Right ventricle myocardium (tissue), 1 donor: ENCODE results near the genes SEMA3A, SEMA3D, CROT, ABCB4 and ABCB1.

DNA sequence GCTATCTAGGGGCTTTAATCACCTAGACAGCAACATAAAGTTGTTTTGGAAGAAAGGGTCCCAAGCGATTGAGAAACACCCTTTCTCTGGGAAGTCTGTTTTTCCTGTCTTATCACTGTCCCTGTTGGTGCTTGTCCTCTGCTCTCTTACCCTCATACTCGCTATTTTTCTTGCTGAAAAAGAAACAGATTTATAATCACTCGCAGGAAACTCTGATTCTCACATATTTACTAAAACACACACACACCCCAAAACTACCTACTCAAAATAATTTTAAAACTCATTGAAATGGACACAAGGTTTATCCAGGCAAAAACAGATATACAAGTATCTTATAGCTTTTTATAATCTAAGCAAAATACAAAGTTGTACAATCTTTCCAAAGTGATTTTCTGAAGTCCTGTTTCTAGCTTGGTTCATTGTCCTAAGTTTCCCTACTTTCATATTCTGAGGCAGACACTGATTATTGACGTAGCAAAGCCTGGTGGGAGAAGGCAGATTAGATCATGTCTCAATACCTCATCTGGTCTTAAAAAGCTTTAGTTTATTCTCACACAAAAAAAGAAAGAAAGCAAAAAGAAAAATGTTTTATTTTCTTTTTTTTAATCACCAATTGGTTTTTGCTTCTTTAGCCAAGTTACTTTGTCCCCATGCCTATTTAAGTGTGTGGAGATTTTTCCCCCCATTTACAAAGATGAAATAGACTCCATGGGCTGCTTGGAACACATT, 157.2 kb downstream of the CACNA2D1 start:
- PRO-cap, 2 experiments = no peak in any of the 2 experiments

- PRO-cap, 2 experiments = no peak in any of the 2 experiments
Observed at GRCh38 chr7:82435536-82436312, 7.9 kb downstream of the CACNA2D1 start.

- PRO-cap, 2 experiments = no peak in any of the 2 experiments
Observed at GRCh38 chr7:82507985-82508588, 64.5 kb upstream of the CACNA2D1 start.

DNA sequence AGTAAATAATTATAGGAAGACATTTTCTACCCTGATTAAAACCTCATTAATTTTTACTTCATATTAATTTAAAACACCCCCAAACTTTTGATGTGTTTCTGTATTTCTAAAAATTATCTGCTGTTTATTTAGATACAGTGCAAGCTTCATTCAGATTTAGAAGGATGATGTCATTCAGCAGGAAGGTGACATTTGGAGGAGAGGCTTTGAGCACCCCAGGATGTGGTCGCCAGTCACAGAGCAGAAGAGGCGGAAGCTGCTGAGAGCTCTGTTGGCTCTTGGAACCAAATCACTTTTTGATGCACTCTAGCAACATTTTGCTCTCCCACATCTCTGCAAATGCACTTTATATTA, 233.9 kb upstream of the CACNA2D1 start:
- PRO-cap, 2 experiments = no peak in any of the 2 experiments

DNA sequence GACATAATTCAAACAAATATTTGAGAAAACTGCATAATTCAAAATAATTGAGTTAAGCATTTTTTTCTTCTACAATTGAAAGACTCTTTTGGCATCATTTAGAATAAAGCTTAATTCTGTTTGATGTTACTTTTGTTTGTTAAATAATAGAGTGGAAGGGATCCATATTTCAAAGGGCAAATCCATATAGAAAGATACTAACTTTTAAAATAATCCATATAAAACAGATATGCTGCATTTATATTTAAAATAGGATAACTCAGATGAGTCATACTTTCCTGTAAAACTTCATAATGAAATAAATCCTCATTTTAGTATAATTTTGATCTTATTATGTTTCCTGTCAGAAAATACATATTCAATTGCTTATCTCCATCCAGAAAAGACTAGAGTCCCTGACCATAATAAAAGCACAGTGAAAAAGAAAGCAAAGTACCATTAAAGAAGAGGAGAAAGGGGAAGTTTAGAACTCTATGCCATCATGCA, 323.6 kb downstream of the PCLO start:
- PRO-cap, 2 experiments = no peak in any of the 2 experiments

GRCh38 chr7:83684723-83685373, 35.9 kb upstream of the SEMA3E start:
- PRO-cap, 2 experiments = no peak in any of the 2 experiments

- PRO-cap, 2 experiments = no peak in any of the 2 experiments
Observed at GRCh38 chr7:84194406-84195486, at the start of gene SEMA3A. TSS of gene SEMA3A (minus strand) at chr7:84194789.

DNA sequence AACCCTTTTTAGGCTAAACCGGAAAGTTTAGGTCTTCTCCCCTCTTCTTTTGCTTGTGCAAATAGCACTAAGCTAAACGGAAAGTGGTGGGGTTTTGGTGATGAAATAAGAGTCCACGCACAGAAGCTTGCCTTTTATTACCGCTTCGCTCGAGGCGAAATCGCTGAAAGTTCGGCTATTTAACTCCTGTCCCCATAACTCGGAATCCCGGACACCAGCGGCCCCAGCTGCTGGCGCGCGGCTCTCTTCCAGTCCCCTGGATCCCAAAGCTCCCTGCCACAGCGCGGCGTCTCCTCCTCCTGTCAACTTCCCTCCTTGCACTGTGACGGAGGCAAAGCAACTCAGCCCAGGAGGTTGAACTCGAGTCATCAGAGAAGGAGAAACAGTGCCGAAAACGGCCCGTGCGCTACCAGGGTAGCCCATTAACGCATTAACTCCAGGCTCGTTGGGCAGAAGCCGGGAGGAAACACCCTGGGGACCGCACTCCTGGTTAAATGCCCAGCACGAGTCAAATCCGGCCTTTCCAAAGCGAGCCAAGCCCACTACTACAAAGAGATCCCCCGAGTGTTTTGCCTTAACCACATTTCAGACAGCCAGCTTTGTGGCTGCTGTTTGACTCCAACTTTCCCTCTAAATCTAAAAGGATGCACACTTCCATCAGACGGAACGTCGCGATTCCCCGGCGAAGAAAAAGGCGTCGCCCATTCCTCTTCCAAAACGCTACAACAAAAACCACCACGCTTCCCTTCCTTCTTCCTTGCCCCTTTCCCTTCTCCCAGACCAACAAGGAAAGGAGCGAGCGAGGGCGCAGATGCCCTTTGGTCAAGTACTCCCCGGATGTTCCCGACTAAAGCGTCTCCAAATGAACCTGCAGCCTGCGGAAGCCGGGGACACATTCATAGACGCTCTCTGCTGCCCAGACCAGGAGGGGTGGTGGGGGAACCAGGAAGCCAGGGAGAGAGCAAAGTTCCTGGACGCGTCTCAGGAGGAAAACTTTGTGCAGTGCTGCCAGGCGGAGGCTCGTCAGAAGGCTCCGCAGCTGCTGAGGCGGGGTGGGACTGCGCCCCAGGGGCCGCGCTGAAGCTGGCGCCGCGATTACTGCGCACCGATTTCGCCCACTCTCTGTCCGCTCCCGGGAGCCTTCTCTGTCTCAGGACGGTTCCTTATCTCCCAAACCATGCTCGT, 1.1 kb downstream of the SEMA3D start:
- PRO-cap, 2 experiments = peak in 1 of 2 experiments; most common plus-strand start position 368 of the sequence (in 1)

- PRO-cap, 2 experiments = no peak in any of the 2 experiments
Observed at GRCh38 chr7:85186568-85187470, at the start of gene SEMA3D. TSS of gene SEMA3D (minus strand) at chr7:85187056.

DNA sequence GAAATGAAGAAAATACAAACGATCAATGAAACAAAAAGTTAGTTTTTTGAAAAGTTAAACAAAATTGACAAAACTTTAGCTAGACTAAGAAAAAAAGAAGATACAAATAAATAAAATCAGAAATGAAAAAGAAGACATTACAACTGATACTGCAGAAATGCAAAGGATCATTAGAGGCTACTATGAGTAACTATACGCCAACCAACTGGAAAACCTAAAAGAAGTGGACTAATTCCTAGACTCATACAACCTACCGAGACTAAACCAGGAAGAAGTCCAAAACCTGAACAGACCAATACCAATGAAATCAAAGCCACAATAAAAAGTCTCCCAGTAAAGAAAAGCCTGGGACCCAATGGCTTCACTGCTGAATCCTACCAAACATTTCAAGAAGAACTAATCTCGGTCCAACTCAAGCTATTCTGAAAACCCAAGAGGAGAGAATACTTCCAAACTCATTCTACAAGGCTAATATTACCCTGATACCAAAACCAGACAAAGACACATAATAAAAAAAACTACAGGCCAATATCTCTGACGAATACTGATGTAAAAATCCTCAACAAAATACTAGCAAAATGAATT, 20.4 kb downstream of the ELAPOR2 start:
- PRO-cap, 2 experiments = no peak in any of the 2 experiments

- PRO-cap, 2 experiments = no peak in any of the 2 experiments
Observed at GRCh38 chr7:87182115-87182648, 29.9 kb downstream of the DMTF1 start.

DNA sequence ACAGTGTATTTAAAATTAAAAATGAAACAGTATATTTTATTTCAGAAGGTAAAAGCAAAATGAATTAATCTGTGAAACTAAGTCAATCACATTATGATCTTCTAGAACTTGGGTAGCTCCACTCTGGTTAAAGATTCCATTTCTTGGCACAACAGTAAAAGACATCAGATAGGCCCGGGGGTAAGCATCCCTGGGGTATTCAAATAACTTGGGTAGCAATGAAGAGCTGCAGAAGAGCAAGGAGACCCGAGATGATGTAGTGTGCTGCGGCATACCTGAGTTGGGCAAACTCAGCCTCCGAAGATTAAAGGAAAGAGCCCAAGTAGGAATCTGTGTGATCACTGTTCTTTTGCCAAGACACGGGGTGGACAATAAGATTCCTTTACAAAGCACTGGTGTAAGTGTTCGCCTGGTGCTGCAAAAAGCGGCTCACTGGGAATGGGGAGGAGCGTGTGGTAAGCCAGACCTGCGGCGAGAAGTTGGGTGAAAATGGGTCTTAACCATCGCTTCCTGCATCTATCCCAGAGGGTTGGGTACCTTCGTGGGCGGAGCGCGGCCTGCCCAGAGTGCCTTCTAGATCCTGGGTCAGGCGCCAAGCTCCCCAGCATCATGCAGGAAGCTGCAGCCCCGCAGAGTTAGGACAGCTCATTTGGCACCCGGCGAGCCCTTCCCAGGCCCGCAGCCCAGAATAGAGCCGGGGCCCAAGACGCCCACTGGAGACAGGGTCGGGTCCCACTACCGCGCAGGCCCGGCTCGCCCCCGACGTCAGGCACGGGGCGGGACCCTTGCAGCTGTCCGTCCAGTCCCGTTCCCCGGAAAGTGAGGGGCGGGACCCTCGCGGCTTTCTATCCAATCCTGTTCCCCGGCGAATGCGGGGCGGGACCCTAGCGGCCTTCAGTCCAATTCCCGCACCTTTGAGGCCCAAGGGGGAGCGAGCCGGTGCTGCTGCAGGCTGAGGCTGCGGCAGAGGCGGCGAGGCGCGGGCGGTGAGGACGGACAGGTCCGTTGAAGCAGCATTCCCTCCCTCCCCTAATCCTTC, at the start of gene CROT:
CROT (plus strand) TSS at position 897 of the 1,039 bp plus-strand sequence.
- PRO-cap, 2 experiments = peak in 2 of 2 experiments; most common plus-strand start position 966 of the sequence (in 2); most common minus-strand start position 715 of the sequence (in 2)

GRCh38 chr7:87475323-87476633, at the start of gene ABCB4:
TSS of gene ABCB4 (minus strand) at chr7:87475680.
- PRO-cap, 2 experiments = peak in 2 of 2 experiments; most common plus-strand start chr7:87475769 (in 1); most common minus-strand start chr7:87475653 (in 2)

DNA sequence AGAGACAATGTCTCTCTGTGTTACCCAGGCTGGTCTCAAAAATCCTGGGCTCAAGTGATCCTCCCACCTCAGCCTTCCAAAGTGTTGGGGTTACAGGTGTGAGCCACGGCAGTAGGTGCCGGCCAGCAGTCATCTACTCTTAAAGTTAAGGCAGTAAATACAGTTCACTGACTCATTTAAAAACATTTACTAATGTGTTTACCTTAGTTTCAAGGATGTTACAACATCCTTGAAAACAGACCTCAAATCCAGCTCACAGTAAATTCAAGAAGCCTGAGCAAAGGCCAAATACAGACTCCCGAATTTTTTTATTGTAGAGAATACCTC, 29.6 kb upstream of the ABCB4 start:
- PRO-cap, 2 experiments = no peak in any of the 2 experiments

DNA sequence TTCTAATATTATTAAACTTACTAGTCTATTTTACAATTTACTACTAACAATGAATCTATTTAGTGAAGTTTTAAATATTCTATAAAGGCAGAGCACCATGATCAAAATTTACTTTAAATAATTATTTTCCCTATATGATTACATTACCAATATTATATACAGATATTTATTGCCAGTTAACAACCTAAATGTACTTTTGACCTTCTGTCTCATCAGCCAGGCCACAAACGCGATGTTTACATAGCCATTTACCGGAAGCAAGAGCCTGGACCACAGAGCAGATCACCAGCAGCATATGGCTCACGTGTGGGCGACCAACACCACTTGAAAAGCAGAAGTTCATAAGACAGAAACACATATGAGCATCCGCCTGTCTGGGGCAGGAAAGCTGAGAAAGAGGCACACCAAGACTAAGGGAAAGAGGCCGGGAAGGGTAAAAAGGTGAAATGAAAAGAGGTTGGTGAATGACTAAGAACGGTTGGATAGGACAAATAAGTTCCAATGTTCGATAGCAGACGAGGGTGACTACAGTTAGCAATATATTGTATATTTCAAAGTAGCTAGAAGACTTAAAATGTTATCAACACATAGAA, 1.4 kb downstream of the ABCB1 start:
- PRO-cap, 2 experiments = no peak in any of the 2 experiments

DNA sequence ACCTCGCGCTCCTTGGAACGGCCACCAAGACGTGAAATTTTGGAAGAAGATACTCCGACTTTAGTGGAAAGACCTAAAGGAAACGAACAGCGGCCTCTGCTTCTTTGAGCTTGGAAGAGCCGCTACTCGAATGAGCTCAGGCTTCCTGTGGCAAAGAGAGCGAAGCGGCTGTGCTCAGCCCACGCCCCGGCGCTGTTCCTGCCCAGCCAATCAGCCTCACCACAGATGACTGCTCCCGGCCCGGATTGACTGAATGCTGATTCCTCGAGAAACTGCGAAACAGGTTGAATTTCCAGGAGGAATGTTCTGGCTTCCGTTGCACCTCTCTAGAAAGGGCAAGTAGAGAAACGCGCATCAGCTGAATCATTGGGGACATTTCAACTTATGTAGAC, at the start of gene ABCB1:
ABCB1 (minus strand) TSS at position 132 of the 392 bp plus-strand sequence.
- PRO-cap, 2 experiments = peak in 2 of 2 experiments; most common plus-strand start position 224 of the sequence (in 1); most common minus-strand start position 132 of the sequence (in 2)

- PRO-cap, 2 experiments = no peak in any of the 2 experiments
Observed at GRCh38 chr7:87875619-87876007, 547 bp downstream of the SLC25A40 start.

GRCh38 chr7:88218498-88219217, 1.2 kb downstream of the SRI start:
- PRO-cap, 2 experiments = no peak in any of the 2 experiments

DNA sequence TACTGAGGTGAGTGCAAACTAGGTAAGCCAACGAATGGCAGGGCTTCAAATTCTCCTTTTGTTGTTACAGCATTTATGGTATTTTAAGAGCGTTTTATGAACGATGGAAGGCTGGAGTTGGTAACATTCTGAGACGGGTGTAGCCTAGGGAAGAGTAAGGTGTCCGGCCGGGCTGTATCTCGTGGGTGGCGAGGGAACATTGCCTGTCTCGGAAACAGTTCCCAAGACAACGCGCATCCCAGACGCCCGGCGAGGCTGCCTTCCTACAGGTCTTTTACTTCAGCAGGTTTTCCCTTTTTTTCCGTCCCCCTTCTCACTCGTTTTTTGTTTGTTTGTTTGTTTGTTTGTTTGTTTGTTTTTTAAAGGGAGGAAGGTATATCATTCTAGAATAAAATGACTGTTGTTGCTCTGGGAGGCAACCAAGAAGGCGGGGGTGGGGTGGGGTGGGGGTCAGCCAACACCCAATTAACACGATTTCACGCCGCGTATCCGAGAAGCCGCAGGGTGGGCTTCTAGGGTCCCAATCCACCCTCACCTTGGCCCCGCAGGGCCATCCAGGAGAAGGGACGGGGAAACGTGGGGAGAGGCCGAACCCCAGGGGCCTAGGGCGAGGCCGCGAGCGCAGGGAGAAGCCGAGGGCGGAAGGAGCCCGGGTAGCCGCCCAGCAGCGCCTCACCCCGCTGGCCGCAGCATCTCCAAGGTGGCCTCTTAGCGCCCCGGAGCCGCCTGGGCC, 454 bp downstream of the SRI start:
- PRO-cap, 2 experiments = no peak in any of the 2 experiments

DNA sequence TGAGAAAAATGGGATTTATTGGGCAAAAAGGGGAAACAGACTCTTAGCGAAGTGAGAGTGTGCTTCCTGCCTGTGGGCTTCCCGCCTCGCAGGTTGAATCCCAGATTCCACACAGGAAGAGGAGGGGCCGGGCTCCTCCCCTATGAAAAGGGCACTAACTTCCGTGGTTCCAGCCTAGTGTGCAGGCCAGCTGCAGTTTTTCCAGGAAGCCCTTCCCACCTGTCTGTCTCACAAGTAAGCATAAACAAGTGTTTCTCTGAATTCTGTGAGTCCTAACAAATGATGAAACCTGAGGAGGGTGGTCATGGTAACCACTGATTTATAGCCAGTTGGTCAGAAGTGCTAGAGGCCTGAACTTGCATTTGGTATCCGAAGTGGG, 54.6 kb upstream of the STEAP4 start:
- PRO-cap, 2 experiments = no peak in any of the 2 experiments